ENCODE results near the genes FAM24B and HMX2.

DNA sequence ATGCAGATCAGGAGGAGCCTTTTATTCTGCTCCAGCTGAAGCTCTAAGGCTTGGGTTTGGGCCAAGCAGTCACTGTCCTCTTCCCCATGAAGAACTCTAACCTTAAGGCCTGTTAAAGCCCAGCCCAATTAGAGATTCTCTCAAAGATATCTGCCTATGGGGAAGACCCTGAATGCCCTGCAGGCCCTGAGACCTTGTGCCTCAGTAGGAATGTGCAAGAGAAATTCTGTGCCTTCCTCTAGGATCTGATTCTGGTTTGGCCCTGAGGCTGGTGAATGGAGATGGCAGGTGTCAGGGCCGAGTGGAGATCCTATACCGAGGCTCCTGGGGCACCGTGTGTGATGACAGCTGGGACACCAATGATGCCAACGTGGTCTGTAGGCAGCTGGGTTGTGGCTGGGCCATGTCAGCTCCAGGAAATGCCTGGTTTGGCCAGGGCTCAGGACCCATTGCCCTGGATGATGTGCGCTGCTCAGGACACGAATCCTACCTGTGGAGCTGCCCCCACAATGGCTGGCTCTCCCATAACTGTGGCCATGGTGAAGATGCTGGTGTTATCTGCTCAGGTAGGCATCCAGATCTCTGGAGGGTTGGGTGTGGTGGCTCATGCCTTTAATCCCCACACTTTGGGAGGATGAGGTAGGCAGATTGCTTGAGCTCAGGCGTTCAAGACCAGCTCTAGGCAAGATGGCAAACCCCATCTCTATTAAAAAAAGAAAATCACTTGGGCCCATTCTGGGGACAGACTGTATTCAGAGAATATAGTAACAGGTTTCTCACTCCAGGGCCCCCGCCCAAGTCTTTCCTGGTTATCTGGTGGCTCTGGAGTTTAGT lies 15.8 kb downstream of the DMBT1 start:
- RRBS = no CpG with 5 or more reads among the region's 8 CpGs

DNA sequence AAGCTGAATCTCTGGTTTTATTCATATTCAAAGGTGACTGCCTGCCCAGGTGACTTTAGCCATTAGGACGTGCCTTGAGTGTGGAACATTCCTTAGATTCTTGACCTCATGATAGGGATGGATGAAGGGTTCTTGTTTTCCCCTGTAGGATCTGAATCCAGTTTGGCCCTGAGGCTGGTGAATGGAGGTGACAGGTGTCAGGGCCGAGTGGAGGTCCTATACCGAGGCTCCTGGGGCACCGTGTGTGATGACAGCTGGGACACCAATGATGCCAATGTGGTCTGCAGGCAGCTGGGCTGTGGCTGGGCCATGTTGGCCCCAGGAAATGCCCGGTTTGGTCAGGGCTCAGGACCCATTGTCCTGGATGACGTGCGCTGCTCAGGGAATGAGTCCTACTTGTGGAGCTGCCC lies 25.4 kb downstream of the DMBT1 start:
- RRBS = no CpG with 5 or more reads among the region's 7 CpGs

GRCh38 chr10:122636884-122637459 lies 35.7 kb upstream of the SPADH start:
- RRBS = no CpG with 5 or more reads among the region's 9 CpGs

- RRBS = 1% methylated on average over 27 of the region's 88 CpGs
These were observed at the start of gene FAM24B for GRCh38 chr10:122879471-122880406. TSS of gene FAM24B (minus strand) at chr10:122879581.

DNA sequence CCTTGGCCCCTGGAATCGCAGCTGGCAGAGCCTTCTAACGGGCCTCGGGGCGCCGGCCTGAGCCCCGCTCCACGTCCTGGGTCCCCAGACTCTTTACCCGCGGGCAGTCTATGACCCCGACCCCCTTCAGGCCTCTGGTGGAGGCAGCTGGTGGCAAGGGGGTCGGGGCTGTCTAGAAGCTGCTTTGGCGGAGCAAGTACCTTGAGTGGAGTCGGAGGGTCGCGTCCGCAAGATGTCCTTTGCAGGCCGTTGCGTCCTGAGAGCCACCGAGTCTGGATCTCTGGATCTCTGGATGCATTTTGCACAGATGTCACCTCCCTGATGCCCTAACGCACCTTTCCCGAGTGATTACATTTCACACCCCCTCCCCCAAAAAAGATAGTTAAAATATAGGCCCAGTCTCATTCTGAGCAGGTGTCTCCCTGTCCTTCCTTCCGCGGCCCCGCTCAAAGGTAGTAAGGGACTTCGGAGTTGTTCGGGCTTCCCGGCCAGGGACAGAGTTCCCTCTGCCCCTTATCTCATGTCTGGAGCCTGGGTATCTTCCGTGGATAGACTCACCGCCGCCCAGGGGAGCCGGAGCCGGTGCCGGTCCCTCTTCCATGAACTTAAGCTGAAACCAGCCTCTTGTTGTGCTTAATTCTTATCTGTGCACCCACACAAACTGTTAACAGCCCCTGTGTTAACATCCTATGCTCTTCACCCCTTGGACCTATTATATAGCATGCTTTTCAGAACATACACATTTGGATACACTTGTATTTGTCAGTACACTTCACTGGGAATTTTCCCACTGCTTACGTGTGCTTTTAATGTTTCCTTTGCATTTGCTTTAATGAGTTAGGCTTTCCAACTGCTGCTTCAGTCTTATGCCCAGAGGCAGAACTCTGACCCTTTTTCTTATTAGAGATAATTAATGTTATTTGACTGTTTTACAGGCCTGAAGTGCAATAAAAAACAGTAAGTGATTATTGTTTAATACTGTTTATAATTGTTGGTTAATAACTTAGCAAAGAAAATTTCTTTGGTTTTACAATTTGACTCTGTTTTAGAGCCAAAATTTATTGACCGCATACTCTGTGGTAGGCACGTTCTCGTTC lies 655 bp downstream of the ACADSB start:
- RRBS = 19% methylated on average over 5 of the region's 37 CpGs

- RRBS = 29% methylated on average over 39 of the region's 106 CpGs
These were observed at the start of gene HMX2 for GRCh38 chr10:123147752-123148917. TSS of gene HMX2 (plus strand) at chr10:123148136.

- RRBS = no CpG with 5 or more reads among the region's 8 CpGs
These were observed 31.3 kb downstream of the CPXM2 start for GRCh38 chr10:123860334-123860722.

- RRBS = no CpG with 5 or more reads among the region's 5 CpGs
These were observed 27.6 kb downstream of the CPXM2 start for GRCh38 chr10:123863958-123864529.

- RRBS = 3% methylated on average over 4 of the region's 41 CpGs
These were observed 99.0 kb downstream of the CHST15 start for GRCh38 chr10:123994039-123995217.

DNA sequence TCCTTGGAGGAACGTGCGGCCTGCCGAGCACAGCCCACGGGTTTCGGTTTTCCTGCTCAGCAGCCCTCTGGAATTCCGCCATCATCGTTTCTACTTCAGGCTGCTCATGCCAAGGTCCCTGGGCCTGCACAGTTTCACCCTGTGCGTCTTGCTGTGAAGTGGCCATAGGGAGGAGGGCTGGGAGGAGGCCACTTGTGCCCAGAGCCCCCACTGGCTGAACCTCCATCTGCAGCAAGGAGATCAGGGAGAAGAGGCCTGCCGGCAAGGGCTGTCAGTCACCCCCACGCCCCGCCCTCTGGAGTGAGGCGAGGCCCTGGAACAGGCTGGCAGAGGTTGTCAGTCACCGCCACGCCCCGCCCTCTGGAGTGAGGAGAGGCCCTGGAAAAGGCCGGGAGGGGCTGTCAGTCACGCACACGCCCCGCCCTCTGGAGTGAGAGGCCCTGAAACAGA lies 82.7 kb downstream of the CHST15 start:
- RRBS = no CpG with 5 or more reads among the region's 19 CpGs

DNA sequence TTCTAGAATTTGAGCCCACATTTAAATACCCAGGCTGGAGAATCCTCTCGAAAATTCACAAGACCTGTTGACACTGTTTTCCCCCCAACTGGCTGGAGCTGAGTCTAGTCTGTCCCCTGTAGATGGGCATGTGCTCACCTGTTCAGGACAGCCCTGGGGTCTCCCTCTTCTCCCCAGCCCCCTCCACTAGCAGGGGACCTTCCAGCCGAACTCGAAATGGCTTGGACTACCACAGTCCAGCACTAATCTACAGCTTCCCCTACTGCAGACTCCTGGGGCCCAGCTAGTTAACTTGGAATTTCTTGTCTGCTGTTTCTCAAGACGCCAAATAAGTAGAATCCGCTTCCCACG lies 3.2 kb downstream of the CHST15 start:
- RRBS = no CpG with 5 or more reads among the region's 6 CpGs

GRCh38 chr10:124090557-124091178 lies 2.7 kb downstream of the CHST15 start:
- RRBS = no CpG with 5 or more reads among the region's 6 CpGs

DNA sequence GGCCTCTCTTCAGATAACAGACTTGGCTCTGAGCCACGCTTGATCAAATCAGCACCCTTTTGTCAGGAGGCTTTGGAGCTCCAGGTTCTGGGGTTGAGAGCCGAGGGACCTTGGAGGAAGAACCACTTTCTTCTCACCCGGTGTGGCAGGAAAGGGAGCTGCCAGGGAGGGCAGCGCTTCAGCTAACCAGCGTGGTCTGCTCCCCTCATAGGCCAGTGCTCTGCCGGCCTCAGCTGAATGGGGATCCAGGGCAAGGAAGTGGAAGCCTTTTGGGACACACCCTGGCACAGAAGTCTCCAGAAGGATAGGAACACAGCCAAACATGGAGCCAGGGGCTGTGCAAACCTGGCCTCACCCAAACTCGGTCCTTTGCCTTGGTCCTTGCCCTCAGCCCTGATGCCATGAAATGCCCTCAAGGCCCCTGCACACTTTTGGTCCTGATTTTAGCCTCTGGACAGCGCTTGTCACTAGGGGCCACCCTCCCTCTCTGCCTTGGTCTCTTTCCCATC lies 23.6 kb upstream of the CHST15 start:
- RRBS = no CpG with 5 or more reads among the region's 8 CpGs

DNA sequence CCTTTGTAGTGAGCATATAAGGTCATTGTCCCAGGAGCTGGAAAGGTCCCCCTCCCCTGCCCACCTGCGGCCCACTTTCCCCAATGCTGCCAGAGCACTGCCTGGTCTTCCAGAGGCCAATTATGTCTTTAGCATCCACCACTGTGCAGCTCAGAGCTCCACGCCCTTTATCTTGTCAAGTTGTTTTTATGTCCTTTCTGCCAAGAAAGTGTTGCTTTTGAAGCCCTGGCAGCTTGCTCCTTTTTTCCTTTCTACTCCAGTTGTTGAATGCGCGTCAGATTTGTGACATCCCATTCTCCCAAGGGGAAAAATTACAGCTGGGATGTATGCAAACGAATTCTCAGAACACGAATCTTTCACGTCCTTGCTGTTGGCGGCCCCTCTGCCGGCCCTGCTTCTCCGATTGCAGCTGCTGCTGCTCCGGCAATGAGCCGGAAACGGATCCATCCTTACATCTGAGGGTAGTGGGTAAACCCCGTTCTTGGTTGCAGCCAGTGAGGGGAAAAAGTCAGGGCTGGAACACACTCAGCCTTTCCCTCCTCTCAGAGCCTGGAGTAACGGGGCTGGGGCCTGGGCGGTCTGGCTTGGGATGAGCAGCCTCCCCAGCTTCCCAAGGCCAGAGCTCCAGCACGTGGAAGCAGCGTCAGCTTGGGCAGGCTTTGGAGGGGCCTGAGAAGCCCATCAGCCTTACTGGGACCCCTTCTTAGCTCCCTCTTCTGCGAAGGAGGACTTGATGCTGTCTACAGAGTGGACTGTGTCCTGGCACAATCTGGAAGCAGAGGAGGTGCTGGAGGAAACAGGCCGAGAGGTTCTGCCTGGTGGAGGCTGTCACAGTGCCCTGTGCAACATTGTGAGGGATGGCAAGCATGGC lies 78.9 kb upstream of the CHST15 start:
- RRBS = no CpG with 5 or more reads among the region's 20 CpGs

DNA sequence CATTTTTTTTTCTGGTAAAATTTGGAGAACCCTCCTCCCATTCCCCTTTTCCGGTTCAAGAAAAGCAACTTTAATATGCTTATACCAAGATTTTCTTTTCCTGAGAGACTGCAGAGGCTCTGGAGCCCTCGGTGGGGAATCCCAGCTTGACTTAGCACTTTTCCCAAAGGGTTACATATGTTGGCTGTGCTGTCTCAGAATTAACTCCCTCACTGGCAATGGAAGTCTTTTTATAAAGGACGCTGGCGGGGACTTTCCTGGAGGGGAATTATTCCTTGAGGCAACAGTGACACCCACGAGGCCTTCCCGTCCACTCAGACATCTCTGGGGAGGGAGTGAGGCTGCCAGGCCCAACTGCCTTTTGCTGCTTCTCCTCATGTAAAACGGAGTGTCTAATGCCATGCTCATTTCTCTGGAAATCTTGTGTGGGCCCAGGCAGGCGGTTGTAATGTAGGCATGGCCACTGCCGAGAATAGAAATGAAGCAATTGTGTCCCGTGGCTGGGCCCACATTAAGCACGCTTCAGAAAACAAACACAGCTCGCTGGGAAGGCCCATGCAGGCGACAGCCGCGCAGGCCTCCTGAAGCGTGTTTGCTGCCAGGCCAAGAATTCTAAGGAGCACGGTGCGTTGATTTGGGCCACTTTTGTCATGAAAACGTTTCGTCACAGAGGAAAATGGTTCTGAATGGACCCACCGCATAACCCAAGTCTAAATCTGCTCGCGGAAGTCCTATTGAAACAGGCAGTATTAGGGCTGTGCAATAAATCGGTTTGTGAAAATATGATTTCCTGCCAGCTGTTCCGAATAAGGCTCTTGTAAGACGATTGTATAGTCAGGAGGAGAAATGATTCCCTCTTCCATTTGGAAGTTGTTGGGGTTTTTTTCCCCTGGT lies 104.0 kb upstream of the CHST15 start:
- RRBS = no CpG with 5 or more reads among the region's 26 CpGs

DNA sequence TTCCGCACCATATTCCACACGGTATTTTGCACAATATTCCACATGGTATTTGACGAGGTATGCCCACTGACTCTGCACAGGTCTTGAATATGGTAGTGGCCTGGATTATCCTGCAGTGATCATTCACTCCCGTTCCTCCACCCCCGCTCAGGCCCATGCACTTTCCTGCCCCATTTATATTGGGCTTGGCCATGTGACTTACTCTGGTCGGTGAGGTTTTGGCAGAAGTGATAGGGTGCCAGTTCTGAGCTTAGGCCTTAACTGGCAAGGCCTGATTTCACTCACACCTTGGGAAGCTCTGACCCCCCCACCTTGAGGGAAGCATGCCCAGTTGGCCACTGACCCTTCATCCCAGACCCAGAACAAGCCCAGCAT lies 137.7 kb upstream of the CHST15 start:
- RRBS = no CpG with 5 or more reads among the region's 6 CpGs

- RRBS = no CpG with 5 or more reads among the region's 9 CpGs
These were observed 128.3 kb downstream of the OAT start for GRCh38 chr10:124290303-124290845.

GRCh38 chr10:124403479-124404070 lies 15.1 kb downstream of the OAT start:
- RRBS = no CpG with 5 or more reads among the region's 13 CpGs

DNA sequence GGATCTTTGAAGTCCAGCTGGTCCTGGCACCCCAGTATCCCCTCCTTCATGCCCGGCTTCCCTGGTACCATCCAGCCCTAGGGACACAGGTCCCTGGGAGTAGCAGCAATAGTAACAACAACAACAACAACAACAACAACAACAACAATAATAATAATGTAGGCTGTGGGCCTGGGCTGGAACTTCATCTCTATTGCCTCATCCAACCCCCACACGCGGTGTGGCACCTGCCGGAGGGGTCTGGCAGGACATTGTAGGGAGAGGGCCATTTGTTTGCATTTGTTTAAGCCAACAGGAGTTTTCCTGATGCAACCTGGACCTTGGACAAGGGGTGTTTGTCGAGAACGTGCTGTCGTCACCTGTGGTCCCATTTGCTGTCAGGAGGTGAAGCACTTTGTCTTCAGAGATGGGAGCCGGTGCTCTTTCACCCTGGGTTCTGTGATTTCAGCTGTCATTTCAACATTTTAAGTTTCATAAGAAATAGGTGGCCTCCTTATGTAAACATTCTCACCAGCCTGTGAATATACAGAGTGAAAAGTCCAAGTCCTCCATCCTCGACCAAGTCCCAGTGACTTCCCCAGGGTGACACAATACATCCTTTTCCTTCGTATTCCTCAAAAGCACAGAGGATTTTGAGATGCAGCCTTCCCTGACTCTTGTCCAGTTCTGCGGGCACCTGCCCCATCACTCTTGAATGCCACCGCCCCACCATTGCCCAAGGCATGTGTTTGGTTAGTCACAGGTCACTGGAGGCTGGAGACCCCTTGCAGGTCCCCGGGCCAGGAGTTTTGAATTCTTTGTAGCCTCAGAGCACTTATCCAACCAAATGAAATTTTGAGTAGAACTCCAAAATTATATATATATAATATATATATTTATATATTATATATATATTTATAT lies 9.2 kb downstream of the LHPP start:
- RRBS = no CpG with 5 or more reads among the region's 13 CpGs

GRCh38 chr10:124493391-124493880 lies 31.8 kb downstream of the LHPP start:
- RRBS = no CpG with 5 or more reads among the region's 16 CpGs

All from Jurkat, Clone E6-1 (cell line).